Frontal cortex (tissue), 2 donors: Measurements from ENCODE around the gene CAV2.

DNA sequence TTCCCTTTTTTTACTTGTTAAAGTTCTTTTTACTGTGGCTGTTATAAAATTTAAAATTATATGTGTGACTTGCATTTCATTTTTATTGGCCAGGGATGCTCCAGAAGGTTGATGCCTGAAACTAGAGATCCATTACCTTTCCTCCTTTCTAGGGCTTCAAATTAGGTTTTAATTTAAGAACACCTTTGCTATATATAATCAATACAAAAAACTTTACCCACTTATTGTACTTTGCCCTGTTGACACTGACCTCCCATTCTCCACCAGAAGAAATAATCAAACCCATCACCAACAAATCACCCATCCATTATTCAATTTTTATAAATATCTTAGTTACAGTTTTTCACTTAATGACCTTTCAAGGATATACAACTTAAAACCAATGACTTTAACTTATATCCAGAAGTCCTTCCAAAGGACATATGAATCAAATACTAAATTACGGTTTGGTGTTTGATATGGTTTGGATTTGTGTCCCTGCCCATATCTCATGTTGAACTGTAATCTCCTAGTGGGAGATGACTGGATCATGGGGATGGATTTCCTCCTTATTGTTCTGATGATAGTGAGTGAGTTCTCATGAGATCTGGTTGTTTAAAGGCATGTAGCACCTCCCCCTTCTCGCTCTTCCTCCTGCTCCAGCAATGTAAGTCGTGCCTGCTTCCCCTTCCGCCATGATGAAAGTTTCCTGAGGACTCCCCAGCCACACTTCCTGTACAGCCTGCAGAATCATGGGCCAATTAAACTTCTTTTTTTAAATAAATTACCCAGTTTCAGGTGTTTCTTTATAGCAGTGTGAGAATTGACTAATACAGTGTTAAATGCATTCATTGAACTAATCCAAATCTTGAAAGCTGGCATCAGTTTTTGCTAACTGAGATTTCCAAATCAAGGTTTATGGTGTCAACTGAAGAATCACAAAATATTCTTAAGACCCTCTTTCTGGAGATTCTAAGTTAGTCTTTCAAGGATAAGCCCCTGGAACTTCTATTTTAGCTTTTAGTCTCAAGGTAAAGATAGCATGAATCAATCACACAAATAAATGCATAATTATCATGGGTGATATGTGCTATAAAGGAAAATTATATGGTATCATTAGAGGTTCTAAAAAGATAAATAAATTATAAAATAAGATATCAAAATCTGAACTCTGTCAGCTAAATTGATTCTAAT is 116.7 kb downstream of the DOCK4 start:
- RAMPAGE, long total RNA = no peak

GRCh38 chr7:112112706-112113359 is 93.4 kb downstream of the DOCK4 start:
- RAMPAGE, long total RNA = no peak

DNA sequence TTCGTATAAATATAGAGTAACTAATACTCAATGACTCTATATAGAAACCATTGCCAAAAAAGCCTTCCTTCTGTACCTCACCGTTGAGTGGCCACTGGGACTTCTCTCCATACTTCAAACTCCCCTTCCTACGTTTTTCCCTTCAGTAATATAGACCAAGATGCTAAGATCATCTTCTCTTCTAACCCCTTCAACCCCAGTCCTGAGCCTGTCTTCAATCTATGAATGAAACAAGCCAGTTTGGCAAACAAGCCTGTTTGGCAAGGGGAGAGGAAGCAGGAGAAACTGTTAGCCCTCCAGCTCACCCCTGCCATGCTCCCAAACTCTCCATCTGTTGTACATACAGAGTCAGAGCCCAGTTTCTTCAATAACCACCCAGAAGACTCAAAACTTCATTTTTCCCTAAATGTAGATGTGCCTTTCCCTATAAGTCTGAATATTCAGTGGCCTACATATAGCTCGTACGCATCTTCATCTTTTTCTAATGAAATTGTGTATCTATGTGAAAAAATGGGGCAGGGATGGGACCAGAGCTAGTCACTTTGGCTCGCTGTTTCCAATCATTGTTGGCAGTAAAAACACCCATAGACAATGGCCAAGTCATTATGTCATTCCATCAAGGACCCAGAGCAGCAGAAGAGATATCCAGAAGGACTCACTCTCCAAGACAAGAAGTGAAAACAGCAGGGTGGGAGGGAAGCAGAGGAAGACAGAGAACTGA is 87.5 kb downstream of the DOCK4 start:
- RAMPAGE, long total RNA = no peak

- RAMPAGE, long total RNA = no peak
These were observed 22.3 kb downstream of the DOCK4 start for GRCh38 chr7:112183592-112184527.

DNA sequence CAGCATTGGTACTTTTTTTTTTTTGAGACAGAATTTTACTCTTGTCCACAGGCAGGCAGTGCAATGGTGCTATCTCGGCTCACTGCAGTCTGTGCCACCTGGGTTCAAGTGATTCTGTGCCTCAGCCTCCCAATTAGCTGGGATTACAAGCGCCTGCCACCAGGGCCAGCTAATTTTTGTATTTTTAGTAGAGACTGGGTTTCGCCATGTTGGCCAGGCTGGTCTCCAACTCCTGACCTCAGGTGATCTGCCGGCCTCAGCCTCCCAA is 3.9 kb downstream of the IFRD1 start:
- RAMPAGE, long total RNA = no peak

DNA sequence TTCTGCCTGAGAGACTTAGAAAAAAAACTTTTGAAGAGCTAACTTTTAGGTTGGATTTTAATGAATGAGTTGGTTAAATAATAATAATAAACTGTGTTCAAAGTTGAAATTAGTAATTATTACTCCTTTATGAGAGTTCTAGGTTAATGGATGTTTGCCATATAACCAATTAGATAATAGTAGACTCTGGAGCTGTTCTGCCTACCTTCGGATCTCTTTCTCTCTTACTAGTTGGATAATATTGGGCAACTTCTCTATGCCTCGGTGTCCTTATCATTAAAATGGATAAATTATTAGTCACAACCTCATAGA is 13.9 kb downstream of the IFRD1 start:
- RAMPAGE, long total RNA = no peak

DNA sequence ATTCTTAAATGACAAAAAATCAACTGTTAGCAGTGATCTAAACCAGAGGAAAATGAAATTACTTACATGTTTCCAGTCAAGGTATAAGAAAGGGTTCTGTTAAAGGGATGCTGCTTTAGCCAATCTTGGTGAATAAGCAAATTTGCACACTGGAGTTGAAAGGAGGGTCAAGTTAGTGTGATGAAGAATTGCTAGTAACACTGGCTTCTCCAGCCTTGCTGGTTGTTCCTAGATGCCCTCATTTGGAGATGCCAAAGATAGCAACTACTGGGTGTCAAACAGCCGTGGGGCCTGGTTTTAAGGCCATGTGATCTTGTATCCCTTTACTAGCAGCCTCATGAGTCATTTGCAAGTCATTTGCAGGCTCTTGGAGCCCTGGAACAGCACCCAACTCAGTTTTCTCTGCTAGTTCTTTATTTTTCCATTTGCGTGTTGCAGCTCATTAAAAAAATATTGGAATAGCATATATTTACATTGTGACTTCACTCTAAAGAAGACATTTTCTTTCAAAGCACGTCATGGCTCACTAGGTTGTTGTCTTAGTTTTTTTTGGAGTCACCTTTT is 1.0 kb downstream of the LSMEM1 start:
- RAMPAGE, long total RNA = no peak

- RAMPAGE, long total RNA = no peak
These were observed 22.9 kb downstream of the MDFIC start for GRCh38 chr7:114944761-114945260.

DNA sequence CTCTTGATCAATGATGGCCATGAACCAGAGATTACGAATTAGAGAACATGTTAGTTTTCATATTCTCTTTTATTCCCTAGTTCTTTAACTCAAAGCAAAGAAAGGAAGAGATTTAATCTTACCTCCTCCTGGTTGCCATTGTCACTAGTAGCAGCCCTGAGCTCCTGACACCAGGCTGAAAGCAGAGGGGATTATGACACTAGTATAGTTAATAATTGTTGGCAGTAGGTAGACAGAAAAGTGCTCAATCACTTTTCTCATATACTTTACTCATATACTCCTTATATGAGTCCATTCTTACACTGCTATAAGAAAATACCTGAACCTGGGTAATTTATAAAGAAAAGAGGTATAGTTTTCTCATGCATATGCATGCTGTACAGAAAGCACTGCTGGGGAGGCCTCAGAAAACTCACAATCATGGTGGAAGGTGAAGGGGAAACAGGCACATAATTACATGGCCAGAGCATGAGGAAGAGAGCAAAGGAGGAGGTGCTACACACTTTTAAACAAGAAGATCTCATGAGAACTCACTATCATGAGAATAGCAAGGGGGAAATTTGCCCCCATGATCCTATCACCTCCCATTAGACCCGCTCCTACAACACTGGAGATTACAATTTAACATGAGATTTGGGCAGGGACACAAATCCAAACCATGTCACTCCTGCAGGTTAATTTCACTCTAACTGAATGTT is 39.5 kb downstream of the MDFIC start:
- RAMPAGE, long total RNA = no peak

DNA sequence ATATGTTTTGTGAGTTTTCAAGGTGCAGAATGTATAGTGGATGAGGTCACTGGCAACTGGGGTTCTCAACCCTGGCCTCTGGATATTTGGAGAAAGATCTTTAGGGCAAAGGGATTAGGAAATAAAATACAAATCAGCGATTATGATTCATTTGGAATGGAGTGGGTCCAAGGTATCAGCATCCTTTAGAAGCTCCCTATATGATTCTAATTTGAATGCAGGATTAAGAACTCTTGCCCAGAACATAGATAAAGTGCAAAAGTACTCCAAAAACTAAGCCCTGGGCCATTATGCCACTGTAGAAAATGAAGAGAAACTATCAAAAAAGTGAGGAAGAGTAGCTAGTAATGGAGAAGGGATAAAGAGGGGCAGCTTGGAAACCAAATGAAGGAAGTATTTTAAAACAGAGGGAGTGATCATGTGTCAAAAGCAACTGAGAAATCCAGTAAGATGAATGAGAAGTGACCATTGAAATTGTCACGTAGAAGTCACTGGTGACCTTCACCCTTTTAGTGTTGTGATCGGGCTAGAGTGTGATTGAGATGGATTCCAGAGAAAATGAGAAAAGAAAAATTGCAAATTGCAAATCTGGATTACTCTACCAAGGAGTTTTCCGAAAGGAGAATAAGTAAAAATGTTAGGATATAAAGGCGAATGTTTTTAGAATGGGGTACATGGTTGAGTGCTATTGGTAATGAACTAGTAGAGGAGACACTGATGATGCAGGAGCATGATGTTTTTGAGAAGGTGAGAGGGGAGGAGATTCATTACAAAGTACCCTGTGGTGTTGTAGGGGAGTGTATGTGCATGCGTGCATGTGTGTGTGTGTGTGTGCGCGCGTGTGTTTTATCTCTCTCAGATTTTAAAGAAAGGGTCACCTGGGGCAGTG is 74.9 kb downstream of the MDFIC start:
- RAMPAGE, long total RNA = no peak

DNA sequence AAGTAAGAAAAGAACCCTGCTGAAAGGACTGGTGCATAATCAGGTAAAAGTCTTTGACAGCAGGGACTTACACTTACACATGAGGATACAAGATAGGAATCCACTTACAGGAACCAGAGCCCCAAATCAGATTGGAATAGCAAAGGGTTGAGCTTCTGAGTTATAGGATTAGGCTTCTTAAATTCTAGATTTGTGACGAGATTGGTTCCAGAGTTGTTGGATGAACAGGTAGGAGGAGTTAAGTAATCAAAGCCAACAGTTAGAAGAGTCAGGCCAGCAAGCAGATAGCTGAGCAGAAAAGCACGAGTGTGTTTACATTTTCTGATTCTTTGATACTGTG is 166.9 kb downstream of the MDFIC start:
- RAMPAGE, long total RNA = no peak

GRCh38 chr7:115993634-115993981 is 37.0 kb downstream of the TFEC start:
- RAMPAGE, long total RNA = no peak

DNA sequence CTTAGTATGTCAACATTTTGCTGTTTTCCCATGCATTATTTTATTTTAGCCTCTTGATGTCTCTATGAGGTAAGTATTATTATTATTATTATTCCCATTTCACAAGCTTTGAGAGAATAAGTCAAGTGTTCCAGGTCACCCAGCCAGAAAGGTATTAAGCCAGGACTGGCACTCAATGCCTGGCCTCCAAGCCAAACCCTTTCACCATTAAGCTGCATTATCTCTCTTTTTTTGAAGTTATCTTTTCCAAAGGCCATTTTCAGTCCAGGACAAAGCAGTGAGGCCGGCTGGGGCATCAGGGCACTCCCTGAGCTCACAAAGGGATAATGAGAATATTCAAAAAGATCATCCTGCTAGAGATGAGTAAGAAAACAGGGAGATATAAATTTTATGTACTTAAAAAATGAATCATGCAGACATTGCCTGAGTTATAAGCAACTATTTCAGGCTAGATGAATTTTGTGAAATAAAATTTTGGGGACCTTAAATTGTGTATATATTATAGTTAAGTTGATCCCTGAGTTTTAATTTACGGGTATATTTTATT is 51.5 kb upstream of the CAV2 start:
- RAMPAGE, long total RNA = no peak

GRCh38 chr7:116499064-116499836 is at the start of gene CAV2:
CAV2 (plus strand) TSS chr7:116499738.
- RAMPAGE, long total RNA = no peak

DNA sequence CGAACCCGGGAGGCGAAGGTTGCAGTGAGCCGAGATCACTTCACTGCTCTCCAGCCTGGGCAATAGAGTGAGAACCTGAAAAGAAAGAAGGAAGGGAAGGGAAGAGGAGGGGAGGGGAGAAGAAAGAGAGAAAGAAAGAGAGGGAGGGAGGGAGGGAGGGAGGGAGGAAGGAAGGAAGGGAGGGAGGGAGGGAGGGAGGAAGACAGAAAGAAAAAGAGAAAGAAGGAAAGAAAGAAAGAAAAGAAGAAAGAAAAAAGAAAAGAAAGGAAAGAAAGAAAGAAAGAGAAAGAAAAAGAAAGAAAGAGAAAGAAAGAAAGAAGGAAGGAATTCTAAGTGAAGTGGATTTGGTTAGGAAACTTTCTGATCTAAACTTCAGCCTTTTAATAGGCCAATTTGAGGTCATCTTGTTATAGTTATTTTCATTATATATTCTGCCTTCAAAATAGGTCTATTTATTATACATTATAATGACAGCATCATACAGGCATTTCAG is 4.3 kb downstream of the CAV2 start:
- RAMPAGE, long total RNA = no peak

DNA sequence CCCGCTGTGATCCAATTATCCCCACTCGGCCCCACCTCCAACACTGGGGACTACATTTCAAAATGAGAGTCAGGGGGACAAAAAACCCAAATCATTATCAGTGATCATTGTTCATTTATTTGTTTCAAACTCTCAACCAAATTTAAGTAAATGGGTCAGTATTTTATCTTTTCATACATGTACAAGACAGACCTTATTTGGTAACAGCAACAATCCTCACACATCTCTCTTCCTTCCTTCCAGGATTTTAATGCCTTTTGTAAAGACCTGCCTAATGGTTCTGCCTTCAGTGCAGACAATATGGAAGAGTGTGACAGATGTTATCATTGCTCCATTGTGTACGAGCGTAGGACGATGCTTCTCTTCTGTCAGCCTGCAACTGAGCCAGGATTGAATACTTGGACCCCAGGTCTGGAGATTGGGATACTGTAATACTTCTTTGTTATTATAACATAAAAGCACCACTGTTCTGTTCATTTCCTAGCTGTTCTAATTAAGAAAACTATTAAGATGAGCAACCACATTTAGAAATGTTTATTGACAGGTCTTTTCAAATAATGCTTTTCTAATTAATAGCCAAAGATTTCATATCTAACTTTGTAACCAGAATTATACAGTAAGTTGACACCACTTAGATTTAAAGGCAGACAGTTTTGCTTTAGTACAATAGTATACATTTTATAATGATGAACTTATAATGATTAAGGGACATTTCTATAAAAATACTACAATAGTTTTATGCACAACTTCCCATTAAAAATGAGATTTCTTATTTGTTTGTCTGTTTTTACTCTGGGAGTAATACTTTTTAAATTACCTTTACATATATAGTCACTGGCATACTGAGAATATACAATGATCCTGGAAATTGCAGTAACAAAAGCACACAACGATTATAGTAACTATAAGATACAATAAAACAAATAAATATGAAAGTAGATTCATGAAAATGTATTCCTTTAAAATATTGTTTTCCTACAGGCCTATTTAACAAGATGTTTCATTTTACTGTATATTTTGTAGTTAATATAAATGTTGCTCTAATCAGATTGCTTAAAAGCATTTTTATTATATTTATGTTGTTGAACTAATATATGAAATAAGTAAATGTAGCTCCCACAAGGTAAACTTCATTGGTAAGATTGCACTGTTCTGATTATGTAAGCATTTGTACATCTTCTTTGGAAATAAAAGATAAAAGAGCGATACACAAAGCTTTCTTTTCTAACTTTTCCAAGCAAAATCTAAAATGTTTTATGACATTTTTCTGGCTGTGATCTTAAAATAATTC is 6.6 kb downstream of the CAV2 start:
- RAMPAGE, long total RNA = no peak

GRCh38 chr7:116673033-116673598 is 1.1 kb downstream of the MET start:
- RAMPAGE, long total RNA = no peak

- RAMPAGE, long total RNA = no peak
These were observed 52.1 kb upstream of the CAPZA2 start for GRCh38 chr7:116810218-116810787.

- RAMPAGE, long total RNA = no peak
These were observed 14.3 kb downstream of the CAPZA2 start for GRCh38 chr7:116876683-116877162.

- RAMPAGE, long total RNA = no peak
These were observed 157.2 kb downstream of the ST7 start for GRCh38 chr7:117110334-117111091.